Frontal cortex (tissue), 2 donors: ENCODE measurements around a stretch of chr1.

DNA sequence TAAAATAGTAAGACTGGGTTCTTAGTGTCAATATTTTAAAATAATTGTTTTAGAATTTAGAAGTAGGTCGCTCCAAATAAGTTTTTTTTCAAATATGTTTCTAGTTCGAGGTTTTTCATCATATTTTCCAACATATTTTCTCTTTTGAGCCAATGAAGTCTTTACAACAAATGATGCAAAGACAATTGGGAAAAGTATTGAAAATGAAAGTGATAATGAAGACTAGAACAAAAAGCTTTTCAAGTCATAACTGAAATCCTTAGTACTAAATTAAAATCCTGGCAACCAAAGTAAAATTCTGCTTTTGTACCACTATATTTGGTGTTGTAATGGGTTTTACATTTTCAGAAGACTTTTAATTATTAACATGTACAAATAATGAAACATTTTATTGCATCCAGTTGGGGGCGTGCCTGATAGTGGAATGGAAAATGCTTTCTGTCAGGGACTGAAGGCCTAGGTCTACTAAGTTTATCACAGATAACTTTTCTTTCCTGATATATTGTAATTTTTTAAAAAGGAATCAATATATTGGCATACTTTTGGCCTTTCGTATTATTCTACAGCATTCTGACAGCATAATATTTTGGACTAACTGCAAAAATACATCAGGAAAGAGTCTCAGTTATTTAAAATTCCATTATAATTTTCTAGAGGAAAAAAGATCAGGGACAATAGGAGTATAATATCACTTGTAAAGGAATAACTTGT, 89.4 kb downstream of the SDCCAG8 start:
- RAMPAGE, long total RNA, result no peak

GRCh38 chr1:243367002-243367752, 111.3 kb downstream of the SDCCAG8 start:
- RAMPAGE, long total RNA, result no peak

- RAMPAGE, long total RNA, result no peak
Measured at GRCh38 chr1:243454622-243454967, 198.8 kb downstream of the SDCCAG8 start.

- RAMPAGE, long total RNA, result no peak
Measured at GRCh38 chr1:243500372-243501054, 244.7 kb downstream of the SDCCAG8 start.

DNA sequence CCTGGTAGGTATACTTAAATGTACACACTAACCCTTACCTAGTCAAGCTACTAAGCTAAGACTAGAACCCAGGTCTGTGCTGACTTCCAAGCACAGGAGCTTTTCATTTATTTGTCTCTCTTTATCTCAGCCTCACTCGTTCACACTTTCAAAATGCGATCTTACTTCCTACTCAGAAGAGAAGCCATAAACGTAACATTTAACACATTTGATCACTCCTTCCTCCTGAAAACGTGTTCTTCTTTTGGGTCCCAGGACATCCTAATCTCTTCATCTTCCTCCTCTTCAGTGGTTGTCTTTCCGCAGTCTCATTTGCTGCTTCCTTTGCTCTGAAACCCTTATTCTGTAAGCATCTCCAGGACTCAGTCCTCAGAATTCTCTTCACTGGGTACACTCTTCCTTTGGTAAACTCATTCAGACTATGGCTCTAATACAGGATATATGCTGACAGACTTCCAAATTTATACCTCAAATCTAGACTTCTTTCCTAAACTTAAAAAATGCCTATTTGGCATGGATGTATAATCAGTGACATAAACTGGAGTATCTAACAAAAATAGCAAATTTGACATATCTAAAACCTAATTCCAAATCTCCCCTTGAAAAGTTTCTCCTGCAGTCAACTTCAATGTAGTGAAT, 228.8 kb downstream of the AKT3 start:
- RAMPAGE, long total RNA, result no peak

DNA sequence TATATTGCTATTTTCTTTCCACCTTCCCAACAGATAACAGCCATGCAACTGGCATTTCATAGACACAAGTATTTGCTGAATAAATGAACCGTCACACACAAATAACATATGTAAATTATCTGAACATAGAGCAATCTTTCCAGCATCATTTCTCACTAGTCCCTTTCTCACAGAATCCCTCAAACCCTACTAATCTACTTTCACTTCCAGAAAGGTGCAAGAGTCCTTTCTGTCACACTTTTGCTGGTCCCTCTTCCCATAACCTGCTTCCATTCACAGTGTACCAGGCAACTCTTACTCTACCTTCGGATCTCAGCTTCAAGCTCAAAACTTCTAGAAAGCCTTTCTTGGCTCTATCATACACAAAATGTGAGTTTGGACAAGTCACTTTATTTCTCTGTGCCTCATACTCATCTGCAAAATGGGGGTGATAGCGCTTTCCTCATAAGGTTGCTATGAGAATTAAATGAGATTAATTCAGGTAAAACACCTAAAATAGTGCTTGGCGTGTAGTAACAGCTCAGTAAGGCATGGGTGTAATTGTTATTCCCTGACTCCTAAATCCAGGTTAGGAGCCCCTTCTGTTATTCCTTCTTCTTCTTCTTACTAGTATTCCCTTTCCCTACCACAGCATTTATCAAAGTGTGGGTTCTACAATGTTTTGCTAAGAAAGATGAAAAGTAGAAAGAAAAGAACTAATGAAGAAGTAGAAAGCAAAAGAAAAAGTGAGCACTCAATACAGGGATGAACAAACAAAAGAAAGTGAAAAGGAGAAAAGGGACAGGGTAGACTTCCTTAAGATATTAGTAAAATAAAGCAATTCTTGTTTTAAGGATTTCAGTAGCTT, 113.0 kb downstream of the AKT3 start:
- RAMPAGE, long total RNA, result no peak

DNA sequence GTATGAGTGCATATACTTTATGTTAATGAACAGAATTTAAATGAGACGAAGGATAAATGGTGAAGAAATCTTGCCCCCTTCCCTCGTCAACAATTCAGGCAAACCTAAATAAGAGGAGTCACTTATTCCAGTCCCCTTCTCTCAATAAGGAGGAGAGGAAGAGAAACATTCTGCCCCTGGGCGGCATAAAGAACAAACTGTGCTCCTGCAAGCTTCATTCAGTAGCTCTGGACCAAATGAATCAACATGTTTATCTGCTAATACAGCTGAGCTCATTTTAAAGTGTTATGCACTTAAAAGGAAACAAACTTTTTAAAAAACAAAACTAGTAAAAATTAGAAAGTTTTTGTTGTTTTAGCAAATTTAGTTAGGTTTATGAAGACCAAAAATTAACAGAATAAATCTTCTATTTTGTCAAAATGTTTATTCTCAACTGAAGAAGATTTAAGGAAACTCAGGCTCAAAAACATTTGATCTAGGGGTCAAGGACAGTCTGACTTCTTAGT, 58.4 kb downstream of the AKT3 start:
- RAMPAGE, long total RNA, result no peak

- RAMPAGE, long total RNA, result no peak
Measured at GRCh38 chr1:243926636-243927095, 76.6 kb upstream of the AKT3 start.

GRCh38 chr1:244056269-244057047, 5.4 kb downstream of the ZBTB18 start:
- RAMPAGE, long total RNA, result no peak

DNA sequence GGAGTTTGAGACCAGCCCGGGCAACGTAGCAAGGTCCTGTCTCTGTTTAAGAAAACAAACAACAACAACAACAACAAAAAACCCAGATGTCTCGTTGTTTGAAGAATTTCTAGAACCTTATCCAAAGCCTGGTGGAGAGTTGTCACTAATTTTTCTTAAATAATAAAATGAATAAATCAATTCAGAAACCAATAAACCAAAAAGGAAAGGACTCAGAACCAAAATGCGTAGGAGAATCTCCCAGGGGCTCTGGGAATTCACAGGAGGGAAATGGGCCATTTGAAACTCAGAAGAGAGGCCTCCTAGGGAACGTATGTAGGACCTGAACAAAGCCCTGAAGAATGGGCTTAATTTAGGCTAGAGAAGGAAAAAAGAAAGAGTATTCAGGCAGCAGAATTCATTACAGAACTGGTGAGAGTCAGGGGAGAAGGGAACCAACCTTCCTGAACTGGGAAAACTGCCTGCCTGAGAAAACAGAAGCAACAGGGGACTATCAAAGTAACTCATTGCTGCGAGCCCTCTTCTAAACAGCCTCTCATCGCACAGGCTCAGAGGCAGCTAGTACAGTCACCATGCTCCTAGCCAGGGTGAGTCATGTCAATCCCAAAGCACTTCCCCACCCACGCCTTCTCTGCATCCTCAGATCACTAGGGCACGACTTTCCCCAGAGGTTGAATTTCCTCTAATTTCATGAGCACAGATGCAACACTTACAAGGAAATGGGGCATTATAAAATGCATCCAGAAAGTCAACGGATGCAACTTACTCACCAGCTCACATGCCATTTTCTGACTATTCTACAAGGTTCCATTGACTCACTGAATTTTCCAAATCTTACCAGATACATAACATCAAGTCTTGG, 1.1 kb downstream of the C1orf100 start:
- RAMPAGE, long total RNA, result no peak

DNA sequence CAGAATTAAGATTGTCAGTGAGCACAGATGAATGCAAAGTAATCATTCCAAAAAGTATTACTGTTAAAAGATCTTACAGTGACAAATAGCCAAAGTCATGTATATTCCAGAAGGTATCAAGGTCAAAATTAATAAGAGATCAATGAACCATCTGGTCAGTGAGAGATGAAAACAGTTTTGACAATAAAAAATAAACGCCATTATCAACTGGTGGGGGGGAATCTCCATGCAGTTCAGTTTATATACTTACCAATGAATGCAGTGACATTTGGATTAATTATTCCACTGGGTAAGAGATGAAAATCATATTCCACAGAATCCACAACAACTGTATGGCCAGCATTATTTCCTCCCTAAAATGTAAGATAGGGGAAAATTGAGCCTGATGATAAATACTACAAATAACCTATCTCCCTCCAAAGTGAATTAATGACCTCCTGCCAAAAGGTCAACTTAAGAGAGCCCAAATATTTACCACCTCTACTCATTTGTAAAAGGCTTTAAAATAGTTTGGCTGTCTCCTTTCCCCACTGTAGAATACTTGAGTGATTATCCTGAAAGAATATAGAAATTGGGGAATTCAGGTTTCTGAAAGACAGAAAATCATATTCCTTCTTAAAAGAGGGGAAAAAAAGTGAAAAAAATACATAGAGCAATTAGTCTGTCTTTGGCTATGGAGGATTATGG, 14.2 kb downstream of the ADSS2 start:
- RAMPAGE, long total RNA, result no peak

- RAMPAGE, long total RNA, result no peak
Measured at GRCh38 chr1:244666539-244667480, 13.9 kb downstream of the DESI2 start.

GRCh38 chr1:244729862-244730307, 930 bp downstream of the ENSG00000284188 start:
- RAMPAGE, long total RNA, result no peak

DNA sequence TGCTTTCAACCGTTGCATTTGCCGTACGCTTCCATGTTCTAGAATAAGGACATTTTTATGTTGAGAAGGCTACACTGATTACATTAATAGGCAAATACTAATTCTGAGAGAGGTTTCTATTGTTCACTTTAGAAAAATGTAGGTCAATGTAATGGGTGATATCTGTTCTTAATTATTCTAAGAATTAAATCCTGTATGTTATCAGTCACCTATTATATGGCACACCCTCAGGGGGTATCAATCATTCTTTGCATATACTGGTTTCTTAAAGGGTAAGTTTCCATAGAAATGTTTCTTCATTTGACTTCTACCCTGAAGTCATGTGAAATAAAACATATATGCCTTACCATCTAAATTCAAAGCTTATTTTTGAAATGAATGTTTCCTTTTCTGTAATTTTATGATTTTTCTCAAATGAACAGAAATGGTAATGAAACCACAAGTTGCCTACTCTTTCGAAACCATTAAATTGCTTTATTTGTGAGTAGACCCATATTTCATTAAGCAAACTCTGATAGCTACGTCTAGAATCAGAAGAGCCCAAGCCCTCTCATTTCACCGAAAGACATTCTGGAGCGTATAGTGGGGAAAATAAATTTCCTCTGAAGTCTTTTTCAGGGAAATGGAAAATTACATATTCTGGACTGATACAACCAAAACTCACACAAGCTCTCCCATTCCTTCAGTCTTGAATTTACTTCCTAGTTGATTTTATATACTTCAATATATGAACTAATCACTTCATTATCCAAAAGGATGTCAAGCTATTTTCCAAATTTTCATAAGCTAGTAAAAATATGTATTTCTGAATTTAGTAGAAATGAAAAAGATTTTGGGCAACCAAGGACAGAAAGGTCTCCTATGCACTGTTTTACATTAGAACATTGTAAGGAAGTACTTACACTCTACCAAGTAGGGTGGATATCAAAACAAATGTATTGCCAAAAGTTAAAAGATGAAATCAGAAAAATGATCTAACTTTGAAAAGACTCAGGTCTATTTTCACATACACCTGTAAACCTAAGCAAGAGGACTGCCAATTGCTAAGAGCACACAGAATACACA, 12.4 kb downstream of the COX20 start:
- RAMPAGE, long total RNA, result no peak

DNA sequence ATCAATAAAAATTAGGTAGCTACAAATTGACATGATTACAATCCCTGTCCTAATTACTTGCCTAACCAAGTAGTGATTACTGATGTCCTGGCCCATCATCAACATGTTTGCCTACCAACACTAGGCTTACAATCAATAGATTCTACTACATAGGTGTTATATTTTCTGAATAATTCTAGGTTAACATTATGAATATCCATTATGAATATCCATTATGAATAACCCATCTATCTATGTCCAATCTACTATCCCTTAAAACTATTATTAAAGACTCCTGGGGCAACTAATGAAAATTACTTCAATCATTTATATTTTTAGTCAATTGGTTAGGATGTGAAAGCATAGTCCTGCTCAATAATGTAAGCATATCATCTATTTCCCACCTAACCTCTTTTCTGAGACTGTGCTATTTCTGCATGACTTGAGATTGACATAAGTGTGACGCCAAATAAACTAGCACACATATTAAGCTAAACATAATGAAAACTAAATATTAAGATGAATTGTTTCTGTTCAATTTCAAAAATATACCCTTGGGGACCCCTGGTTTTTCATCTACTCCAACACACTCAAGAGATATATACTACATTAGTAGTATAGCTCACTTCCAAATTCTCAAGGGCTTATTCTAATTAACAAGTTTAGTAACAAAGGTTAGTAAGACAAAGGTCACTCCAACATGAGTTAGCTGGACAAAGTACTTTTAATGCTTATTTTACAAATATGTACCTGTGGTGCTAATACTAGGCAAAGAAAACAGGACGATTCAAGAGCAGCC, 14.3 kb downstream of the COX20 start:
- RAMPAGE, long total RNA, result no peak

DNA sequence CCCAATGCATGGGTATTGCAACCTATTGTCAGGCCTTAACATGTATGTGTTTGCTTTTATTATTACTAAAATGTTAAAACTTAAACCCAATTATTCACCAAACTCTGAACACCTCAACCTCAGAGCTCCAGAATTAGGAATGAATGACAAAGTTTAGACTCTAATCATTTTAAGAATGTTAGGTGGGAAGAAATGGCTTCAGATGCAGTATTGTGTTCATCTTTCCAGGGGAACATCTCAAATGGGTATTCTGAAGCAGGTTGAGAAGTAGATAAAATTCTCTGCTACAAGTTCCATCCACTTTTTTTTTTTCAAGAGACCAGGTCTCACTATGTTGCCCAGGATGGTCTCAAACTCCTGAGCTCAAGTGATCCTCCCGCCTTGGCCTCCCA, 13.7 kb downstream of the HNRNPU start:
- RAMPAGE, long total RNA, result no peak

DNA sequence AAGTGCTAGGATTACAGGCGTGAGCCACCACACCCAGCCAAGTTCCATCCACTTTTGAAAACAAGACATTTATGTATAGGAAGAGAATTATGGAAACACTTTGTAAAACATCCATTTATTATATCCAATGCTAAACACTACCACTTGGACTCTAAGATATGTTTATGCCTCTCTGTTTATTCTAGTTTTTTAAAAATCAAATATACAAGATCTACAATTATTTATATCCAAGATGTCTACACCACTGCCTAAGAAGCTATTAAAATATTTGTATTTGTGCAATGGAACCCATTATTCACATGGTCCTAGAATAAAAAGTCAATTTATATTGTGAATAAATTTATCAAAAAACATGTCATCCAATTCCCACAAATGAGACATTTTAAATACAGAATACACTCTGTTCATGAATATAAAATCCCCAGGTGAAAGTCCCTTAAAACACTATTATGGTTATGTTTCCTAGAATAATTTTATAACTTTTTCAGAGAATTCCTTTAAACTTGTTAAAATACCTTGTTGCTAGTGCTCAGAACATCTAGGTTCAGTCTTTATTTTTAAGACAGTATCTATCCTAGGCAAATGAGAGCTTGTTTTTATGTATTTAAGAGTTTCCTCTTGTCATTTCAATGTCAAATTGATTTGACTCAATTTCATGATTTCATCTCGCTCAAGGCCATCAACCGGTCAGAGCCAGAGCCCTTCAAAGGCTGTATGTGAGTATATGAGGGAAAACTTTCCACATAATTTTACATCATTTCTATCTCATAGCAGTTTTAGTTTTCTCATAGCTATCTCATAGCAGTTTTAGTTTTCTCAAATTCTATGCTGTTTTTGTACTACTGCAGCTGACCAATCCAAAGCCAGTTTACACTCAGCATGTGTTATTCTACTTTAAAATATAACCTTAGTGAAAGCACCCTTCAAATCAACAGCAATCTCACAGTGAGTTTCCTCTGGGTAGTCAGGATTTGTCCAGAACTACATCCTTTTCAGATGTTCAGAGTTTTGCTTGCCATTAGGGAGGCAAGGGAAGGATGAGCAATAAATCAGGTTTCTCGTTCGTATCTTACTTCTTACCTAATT, 12.9 kb downstream of the HNRNPU start:
- RAMPAGE, long total RNA, result no peak

DNA sequence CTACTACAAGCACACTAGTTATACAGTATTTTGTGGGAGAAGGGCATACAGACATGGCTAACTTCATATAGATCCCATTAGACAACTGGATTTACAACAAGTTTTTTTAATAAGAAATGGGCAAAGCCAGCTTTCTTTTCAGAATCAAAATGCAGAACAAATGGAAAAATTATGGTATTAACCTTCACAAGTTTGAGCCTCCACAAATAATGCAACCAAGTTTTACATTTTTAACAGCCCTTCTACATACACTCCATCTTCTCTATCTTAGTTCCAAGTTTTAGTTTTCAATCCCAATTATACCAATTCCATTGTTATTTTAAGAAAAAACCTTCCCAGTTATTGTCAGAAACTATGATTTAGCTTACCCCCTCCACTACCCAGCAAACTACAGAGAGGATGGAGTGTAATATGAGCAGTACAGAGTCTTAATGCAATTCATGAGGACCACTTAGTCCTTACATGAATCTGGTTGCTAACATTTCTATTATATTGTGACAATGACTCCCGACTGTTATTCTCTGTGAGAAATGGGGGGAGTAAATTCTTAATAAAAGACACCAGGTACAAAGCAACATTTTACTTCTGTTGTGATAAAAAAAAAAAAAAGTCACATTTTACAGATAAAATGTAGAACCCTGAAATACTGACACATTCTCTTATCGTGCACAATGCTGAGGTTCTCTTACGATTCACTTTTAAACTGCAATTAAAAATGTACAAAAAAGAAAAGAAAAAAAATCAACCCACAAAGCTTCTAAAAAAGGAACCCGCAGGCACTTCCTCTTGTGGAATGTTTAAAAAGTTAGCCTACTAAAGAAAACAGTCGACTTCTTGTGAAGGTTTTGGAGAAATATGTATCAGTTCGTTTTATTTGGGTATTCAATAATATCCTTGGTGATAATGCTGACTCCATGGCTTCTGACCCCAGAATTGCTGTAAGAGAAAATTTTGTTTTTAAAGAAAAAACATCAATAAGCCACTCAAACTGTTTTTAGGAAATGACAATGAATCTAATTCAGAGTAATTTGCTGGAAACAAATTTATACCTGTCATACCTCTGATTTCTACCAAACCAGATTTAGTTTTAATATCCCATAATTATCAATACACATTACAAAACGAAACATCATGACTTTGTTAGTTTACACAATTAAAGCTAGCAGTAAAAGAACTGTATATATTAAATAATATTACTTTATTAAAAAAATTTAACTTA, 10.4 kb downstream of the HNRNPU start:
- RAMPAGE, long total RNA, result no peak

DNA sequence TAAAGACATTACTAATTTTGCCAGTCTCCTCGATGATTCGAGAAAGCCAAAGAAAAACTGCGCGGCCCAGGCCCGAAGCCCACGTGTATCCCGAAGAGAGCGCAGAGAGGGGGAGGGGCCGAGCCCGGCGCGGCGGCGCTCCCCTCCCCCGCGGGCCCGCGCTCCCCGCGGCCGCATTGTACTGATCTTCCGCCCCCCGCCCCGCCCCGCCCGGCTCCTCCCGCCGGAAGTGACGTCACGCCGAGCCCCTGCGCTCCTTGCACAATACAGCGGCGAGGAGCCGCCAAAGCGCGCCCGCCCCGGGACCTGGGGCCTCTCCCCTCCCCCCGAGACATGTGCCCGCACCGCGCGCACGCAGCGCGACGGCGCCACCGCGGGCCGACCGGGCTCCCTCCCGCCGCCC, 1.4 kb downstream of the HNRNPU start:
- RAMPAGE, long total RNA, result no peak

GRCh38 chr1:245510593-245511206, 355.9 kb downstream of the KIF26B start:
- RAMPAGE, long total RNA, result no peak